Mesenchymal stem cell of adipose (primary cell): ENCODE results near the genes CTBS and C1orf52.

GRCh38 chr1:78047242-78047647 lies 1.5 kb downstream of the GIPC2 start:
- CAGE, long polyA plus RNA = no peak

- CAGE, long polyA plus RNA = no peak
These were observed 36.6 kb downstream of the GIPC2 start for GRCh38 chr1:78082223-78082818.

DNA sequence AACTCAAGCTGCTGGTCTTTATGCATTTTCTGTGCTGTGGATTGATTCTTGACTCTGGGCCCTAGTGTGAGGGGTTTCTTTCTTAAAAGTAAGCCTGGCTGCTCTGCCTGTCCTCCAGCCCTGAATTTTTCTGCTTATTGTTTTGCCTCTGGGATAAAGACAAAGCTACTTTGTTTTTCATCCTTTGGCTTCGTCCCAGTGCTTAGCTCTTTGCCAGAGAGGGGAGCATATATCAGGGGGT lies 51.0 kb downstream of the GIPC2 start:
- CAGE, long polyA plus RNA = no peak

GRCh38 chr1:79004720-79005209 lies 1.8 kb downstream of the ADGRL4 start:
- CAGE, long polyA plus RNA = no peak

DNA sequence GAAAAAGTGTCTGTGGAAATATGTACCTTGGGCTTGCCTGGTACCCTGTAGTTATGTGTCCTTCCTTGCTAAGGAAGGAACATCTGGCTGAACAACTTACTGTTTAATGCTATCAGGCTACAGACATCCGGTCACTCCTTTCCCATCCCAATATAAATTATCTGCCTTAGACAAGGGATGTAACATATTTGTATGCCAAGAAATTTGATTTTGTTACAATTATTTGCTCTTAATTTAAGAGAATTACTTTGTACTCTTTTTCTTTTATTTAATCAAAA lies 367.8 kb upstream of the ADGRL2 start:
- CAGE, long polyA plus RNA = no peak

DNA sequence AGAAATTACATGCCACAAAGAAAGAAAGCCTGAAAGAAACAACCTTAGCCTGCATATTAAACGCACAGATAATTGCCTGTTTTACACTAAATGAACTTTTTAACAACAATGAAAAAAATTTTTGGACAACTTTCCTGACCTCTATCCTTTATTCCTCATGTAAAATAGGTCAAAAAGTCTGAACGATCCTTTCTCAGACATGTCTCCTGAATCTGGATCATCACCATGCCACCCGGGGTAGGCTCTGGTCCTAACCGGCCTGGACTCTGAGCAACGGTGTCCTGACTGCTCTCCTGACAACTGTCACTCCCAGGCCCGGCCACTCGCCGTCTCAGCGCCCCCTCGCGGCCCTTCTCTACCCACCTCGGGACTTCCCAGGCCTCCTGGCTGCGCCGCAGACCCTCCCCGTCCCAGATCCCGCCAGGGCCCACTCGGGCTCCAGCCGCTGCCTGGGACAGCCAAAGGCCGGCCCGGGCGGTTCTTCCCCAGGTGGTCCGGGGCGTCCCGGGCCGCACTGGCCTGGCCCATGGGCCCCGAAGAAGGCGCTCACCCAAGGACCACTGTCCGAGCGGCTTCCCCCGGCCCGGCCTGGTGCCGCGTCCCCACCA lies 138.6 kb downstream of the TTLL7 start:
- CAGE, long polyA plus RNA = no peak

DNA sequence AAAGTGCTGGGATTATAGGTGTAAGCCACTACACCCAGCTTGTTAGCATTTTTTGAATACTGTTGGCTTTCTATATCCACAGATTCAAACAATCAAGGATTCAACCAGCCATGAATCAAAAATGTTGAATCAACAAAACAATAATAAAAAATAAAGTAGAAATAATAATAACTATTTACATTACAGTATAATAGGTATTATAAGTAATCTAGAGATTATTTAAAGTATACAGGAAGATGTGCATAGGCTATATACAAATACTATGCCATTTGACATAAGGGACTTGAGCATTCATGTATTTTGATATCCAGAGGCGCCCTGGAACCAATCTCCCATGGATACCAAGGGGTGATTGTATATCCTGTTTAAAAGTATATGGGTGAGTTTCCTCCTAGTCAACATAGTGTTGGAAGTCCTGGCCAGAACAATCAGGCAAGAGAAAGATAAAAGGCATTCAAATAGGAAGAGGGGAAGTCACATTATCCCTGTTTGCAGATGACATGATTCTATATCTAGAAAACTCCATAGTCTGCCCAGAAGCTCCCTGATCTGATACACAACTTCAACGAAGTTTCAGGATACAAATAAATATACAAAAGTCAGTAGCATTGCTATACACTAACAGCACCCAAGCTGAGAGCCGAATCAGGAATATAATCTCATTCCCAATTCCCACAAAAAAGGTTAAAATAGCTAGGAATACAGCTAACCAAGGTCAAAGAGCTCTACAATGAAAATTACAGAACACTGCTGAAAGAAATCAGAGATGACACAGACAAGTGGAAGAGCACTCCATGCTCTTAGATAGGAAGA lies 38.0 kb upstream of the PRKACB start:
- CAGE, long polyA plus RNA = no peak

DNA sequence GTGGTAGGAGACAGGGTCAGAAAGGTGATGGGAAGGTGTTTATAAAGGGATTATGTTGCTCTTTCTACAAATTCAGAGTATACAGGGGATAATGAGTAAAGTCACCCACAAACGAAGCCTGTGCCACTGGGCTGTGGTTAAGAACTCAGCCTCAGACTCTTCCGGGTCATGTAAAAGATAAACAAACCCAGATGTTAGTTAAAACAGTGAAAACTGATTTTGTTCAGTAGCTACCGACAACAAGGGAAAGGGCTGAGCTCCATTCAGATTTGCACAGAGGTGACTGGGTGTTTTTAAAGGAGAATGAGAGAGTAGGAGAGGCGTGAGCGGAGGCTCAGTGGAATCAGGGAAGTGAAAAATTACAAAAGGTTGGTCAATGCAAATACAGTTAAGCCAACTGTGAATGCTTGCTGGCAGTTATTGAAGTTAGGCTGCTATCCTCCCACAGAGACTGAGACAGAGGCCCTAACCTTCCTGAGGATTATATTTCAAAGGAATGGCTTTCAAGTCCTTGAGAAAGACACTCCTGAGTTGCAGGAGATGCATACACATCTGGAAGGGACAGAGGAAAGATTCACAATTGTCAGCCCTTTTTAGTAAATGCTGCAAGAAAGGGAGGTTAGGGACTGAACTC lies 30.0 kb upstream of the SAMD13 start:
- CAGE, long polyA plus RNA = no peak

DNA sequence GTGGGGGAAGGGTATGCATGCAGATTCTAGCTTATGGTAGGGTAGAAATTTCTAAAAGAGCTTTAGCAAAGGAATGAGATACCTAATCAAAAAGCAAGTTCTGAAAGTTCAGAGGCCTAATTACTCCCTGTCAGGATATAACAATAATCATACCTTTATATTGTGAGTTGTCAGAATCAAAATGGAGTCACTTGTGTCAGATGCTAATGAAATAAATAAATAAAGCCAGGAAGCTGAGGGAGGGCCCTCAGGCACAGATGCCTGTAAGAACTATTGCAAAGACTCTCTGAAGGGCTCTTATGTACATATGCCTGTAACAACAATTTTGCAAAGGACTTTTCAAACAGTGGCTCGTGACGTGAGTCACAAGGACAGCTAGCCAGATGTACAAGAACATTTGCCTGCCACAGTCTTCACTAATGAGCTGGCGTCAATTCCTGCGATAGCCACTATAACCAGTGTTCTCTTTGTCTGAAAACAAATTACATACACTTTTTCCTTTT lies 27.4 kb upstream of the DNASE2B start:
- CAGE, long polyA plus RNA = no peak

DNA sequence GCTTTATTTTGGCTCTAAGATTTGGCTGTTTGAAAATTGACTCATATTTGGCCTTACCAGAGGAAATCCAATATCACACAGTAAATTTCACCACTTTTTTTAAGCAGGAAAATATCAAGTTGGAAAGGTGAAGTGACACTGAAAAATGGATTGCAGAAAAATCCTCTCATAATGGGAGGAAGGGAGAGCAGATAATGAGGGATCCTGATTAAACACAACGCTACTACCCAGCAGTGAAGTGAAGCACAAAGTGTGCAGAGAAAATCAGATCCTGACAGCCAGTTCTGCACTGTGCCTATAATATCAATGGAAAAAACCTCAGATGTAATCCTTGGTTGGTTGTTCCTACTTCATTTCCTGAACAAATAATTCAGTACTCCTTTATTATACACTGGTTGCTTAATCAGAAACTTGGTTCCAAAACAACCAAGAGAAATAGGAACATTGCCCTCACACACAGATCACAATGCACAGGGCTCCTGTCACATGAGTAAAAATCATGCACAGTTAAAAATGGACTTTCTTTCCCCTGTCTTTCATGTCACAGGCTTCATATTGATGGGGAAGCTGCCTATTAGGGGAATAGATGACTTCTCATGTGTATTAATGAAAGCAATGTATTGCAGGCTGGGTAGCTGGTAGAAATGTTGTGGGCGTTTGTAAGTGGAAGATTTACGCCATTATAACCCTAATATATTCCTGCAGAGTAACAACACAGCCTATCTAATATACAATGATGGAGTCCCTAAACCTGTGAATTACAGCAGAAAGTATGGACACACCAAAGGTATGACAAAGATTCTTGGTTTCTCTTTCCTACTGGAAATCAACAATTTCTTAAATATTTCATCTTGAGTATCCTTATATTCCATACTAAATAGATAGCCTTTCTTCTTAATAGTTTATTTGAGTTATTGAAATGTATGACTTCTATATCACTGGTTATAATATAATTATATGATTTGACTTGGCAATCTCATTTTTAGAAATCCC lies 9.7 kb downstream of the DNASE2B start:
- CAGE, long polyA plus RNA = no peak

- CAGE, long polyA plus RNA = no peak
These were observed 1.1 kb downstream of the CTBS start for GRCh38 chr1:84572859-84573749.

DNA sequence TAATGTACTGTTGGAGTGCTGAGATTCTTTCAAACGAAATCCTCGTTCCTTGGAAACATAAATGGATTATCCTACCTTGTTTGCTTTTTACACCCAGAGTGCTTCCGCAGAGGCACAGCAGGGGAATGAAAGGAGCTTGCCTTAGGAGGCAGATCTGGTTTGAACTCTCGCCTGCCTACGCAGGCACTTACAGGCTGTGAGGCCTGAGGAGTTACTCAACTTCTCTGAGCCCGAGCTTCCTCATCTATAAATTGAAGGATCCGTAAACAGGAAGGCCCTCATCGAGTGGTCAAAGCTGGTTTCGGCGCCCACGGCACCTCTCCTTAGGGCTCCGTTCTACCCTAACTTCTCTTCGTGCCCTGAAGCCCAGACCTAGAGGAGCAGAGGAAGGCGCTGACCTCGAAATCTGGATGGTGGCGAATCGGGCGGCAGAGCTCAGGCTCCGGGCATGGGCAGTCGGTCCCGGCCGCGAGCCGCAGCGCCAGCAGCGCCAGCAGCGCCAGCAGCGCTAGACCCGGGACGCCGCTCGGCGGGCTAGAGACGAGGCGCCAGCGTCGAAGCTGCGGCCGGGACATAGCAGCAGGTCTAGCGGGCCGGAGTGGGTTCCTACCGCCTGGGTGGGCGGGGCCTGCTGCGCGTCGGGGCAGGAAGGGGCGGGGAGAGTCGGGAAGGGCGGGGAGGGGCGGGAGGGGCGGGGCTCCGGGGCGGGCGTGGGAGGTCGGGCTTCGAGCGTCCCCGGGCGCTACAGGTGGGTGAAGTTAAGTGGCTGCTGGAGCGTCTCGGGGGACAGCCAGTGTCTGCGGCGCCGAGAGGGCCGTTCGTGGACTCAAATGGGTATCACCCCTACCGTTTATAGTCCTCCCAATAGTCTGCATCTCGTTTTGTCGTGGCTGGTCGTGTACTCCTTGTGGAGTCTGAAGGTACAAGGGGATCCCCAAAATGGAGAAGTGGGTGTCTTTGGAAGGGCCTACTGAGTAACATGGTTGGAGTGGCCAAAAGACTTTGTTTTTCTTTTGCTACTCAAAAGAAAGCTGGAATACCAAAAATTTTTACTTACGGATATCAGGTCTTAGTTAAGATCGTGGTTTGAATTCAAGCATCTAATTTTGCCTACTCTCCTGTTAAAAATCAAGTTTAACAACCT lies at the start of gene CTBS:
TSS of gene CTBS (minus strand) at position 600 of the 1,144 bp plus-strand sequence.
- CAGE, long polyA plus RNA = no peak

DNA sequence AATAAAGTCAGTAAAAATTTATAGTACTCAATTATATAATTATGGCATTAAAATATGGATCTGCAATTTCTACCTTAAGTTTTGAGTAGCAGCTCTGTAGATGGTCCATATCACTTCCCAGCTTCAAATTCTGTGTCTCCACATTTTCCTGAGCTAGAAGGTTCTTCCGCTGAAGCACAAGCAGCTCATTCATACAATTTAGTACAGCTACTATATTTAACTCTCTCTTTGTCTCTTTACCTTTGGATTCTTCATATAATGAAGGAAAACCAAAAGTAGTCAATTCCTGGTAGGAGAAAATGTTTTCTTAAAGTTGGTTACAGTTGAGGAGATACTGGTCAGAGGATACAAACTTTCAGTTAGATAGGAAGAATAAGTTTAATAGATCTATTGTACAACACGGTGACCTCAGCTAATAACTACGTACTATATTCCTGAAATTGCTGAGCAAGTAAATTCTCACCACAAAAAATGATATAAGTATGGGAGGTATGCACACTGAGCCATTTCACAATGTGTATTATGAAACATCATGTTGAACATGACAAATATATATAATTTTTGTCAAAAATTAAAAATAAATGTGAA lies 20.6 kb downstream of the SSX2IP start:
- CAGE, long polyA plus RNA = no peak

GRCh38 chr1:84995529-84996159 lies 1.3 kb downstream of the MCOLN2 start:
- CAGE, long polyA plus RNA = no peak

DNA sequence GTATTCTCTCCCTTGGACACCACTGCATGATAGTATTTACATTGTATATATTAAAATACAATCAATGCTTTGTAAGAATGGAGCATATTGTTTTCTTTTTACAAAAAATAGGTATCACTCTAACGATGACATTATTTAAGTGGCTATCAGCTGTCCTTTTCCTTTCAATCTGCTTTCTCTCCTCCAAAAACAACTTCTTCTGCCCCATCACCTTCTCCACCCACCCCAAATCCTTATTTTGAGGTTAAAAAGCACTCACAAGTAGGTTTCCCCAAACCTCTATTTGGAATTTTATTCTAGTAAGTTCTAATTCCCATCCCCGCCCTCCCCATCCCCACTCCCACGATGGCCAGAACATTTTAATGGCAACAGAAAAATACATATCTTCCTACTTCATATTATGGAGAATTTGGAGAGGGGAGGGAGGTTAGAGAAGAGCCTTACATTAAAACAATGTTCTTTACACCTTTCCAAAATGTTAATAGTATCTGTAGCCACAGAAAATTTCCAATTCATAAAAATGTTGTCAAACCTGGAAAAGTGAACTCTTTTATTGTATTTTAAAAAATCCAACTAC lies 6.2 kb downstream of the C1orf52 start:
- CAGE, long polyA plus RNA = no peak

GRCh38 chr1:85259325-85260433 lies at the start of gene C1orf52:
TSS of gene C1orf52 (minus strand) at chr1:85259662.
- CAGE, long polyA plus RNA = no peak

- CAGE, long polyA plus RNA = no peak
These were observed 74.4 kb upstream of the BCL10 start for GRCh38 chr1:85350885-85351128.

DNA sequence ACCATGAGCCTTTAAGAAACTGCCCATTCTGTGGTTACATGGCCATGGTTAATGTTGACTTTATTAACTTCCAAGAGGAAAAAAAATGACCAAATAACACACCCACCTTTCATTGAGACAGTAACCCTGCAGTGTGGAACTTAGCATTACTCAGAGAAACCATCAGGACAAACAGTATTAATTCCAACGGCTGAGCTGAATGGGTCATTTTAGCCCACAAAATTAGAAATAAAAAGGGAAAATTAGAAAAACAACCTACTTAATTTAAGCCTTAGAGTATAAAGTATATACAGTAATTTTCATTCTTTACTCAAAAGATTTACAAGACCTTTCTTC lies 84.8 kb upstream of the BCL10 start:
- CAGE, long polyA plus RNA = no peak

DNA sequence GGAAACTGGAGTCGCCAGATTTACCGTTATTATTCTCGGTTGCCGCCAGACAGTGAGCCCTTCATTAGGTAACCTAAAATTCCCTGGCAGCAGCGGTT lies 3.0 kb upstream of the CCN1 start:
- CAGE, long polyA plus RNA = no peak

DNA sequence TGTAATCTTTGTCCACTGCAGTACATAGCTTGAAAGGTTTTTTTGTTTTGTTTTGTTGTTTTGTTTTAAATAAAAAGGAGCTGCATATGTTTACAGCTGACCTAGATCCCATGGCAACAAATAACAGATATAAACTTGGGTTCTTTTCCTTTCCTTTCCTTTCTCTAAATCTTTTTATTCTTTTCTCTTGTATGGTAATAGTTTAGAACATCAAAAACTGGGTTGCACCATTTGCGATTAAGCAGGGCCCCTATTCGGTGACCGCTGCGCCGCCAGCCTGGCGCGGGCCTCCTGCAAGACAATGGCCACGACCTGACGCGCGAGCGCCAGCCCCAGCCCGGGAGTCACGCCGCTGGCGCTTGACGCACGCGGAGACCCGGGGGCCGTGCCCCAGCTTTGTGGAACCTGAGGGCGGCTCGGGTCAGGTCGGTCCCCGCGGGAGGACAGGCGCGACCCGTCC lies 35.2 kb downstream of the CCN1 start:
- CAGE, long polyA plus RNA = no peak